ENCODE results near the gene QRFP.

DNA sequence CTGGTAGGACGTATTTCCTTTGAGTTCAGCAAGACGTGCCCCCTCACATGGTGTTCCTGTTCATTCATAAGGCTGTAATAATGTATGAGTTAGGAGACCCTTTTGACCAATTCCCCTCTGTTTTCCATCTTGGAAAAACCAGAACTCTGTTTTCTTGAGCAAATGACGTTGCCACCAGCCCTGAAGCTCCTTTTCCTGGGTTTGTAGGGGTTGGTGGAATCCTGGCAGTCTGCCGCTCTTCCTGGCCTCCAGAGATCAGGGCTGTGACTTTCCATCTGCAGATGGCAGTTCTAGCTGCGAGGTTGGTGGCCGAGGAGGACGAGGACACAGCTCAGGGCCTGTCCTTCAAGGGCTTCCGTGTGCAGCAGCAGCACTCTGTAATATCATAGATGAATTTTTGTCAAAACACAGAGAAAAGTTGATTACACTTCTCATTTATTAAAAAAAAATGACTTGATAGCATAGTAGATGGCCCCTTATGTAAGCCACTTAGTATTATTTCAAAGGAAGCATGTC lies 62.0 kb downstream of the EXOSC2 start:
- PRO-cap: no peak

- PRO-cap: no peak
Observed at GRCh38 chr9:130774631-130775210, 60.3 kb upstream of the ABL1 start.

GRCh38 chr9:130780332-130781550 lies 54.3 kb upstream of the ABL1 start:
- PRO-cap: no peak

- PRO-cap: no peak
Observed at GRCh38 chr9:130896738-130897201, at the start of gene QRFP. Gene QRFP, minus strand, starts transcription at chr9:130896812.

GRCh38 chr9:130939580-130940230 lies 658 bp upstream of the FIBCD1 start:
- PRO-cap: no peak

GRCh38 chr9:131096715-131097234 lies 444 bp downstream of the AIF1L start:
- PRO-cap: no peak

- PRO-cap: no peak
Observed at GRCh38 chr9:131098237-131099213, 2.2 kb downstream of the AIF1L start.

- PRO-cap: no peak
Observed at GRCh38 chr9:131177323-131178527, 52.3 kb downstream of the NUP214 start.

DNA sequence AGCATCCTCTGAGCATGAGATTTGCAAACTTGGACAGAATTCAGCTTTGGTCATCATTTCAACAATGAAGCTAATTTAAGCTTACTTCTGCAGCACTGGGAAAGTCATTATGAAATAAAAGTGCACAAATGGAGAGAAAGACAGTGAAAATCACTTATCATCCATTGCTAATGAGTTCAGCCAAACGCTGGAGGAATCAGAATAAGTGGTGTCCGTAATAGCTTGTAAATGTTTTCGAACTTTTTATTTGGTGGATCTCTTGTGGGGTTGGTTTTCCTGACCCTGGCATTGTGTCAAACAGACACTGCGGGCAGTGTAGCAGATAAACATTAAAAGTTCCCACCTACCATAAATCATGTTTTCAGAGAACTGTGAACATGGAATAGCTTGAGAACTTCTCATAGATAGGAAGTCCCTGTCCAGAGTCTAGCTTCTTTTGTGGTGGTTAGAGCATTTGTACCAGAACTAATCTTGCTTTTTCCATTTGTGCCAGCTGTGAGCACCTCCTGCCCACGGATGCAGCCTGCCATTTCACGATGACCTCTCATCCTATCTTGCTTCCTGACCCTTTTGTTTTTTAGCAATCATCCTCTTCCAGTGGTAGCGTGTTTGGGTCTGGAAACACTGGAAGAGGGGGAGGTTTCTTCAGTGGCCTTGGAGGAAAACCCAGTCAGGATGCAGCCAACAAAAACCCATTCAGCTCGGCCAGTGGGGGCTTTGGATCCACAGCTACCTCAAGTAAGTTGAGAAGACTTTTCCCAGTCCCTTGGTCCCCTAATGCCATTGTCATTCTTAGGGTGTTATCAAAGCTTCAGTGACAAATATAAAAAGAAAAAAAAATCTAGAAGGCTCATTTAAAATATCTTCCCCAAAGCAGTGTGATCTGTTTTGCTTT lies 61.4 kb downstream of the FAM78A start:
- PRO-cap: no peak

DNA sequence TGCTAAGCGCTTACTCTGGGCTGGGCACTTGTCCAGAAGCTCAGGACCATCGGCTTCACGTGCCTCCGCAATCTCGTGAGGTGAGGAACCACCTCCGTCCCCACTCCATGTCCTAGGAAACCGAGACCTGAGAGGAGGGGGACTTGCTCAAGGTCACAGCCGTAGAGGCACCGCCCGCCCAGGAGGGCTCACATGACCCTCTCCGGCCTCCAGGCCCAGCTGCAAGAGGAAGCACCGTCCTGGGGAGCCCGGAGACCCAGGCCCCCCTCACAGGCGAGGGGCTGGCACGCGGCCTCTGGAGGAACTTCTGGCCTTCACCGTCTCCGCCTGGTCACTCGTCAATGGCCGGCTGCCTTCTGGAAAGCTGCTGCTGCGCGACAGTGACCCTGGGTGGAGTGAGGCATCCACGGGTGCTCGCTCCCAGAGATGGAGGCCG lies 24.2 kb downstream of the FAM78A start:
- PRO-cap: no peak

DNA sequence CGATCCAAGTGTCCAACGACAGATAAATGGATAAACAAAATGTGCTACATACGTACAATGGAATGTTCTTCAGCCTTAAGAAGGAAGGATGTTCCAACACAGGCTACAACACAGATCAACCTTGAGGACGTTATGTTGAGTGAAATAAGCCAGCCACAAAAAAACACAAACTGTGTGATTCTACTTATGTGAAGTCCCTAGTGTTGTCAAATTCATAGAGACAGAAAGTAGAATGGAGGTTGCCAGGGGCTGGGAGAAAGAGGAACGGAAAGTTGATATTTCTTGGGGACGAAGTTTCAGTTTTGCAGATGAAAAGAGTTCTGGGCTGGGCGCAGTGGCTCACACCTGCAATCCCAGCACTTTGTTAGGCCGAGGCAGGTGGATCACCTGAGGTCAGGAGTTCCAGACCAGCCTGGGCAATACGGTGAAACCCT lies 13.7 kb downstream of the FAM78A start:
- PRO-cap: no peak

DNA sequence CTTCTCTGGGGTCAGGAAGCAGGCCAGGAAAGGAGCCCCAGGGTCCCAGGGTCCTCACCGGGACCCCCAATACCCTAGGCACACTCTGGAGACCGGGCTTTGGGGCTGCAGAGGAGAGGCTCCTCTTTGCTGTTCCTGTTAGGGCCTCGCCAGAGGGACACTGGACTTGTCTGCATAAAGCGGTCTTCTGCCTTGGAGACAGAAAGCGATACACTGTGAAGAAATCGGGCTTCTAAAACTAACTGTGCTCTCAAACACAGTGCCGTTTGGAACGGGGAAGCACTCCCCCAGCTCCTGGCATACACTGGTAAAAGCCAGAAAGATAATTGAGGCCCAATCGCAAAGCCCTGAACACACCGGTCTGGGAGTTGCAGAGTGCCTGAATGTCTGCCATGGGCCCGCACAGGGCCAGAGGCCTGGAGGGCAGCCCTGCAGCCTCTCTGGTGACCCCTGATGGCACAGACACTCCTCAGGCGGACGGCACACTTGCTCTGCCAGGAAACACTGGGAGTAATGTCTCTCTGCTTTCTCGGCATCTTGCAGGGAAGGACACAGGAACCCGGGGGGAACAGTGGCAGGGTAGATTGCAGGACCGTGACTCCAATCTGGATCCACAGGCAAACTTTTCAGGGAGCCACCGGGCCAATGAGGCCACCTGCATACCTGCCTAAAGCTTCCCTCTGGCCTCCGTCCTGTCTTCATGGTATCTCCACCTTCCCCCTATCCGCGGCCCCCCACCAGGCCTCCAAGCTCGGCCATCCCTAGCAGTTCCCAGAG lies 1.1 kb downstream of the FAM78A start:
- PRO-cap: no peak

DNA sequence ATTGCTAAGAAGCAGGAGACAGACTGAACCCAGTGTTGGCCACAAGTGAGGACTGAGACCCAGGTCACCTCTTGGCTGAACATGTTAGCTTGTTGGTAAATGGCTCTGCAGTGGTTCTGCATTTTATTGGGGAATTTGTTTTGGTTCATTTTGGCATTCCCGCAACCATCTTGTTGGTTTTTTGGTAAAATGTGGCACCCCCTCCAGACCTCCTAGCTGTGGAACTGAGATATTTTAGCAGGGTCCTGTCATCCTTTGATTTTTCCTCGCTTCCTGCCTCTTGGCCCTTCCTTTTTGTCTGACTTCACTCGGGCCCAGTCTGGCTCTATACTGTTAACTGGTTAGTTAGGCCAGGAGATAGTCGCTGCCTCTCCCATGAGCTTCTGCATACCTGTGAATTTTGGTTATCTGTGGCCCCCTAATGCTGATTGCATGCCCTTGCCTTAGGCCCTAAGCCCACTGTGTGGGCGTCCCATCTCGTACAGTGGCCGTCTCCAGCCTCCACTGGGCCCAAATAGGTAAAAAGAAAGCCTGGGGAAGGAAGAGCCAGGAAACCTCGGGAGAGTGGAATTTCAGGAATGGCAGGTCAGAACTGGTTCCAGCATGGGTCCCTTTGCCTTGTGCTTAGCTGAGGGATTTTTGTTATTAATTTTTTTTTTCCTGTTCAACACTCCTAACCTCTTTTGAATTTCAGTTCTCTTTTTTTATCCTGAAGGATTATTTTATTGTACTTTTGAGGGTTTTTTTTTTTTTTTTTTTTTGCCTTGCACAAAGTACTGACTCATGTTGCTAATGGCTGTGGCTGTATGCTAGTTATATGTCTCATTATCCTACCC lies 3.2 kb downstream of the PRRC2B start:
- PRO-cap: no peak

DNA sequence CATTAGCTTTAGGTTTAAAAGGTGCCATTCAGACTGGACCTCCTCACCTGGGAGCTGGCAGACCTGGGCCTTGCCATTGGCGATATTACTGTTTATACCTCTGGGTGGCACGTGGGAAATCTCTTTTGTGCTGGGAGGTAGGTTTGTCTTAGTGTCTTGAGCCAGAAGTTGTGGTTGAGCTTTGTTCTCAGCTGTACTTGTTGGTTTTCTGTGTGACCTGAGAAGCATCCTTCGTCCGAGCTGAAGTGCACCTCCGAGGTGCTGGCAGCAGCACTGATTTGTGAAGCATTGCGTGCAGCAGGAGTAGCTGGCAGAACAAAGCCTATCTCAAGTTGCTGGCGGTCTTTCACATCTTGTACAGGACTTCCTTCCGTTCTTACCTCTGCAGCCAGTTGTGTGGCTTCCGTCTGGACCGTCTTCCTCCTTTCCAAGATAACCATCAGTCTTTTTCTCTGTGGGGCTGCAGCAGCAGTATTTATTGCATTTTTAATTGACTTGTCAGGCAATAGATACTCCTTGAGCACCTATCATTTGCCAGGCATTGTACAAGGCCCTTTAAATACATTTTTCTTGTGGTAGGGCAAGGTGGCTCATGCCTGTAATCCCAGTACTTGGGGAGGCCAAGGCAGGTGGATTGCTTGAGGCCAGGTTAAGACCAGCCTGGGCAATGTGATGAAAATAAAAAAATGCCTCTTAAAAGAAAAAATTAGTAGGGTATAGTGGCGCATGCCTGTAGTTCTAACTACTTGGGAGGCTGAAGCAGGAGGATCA lies 4.4 kb downstream of the PRRC2B start:
- PRO-cap: no peak

GRCh38 chr9:131400254-131401118 lies 6.6 kb downstream of the PRRC2B start:
- PRO-cap: no peak

DNA sequence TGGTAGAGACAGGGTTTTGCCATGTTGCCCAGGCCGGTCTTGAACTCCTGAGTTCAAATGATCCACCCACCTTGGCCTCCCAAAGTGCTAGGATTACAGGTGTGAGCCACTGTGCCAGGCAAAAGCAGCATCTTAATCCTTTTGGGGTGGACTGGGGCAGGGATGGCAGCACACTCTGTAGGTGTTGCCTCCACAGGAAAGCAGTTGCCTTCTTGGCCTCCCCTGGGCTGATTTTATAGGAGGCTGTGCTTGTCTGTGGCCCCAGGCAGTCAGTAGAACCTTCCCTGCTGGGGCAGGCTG lies 49.7 kb downstream of the PRRC2B start:
- PRO-cap: no peak

DNA sequence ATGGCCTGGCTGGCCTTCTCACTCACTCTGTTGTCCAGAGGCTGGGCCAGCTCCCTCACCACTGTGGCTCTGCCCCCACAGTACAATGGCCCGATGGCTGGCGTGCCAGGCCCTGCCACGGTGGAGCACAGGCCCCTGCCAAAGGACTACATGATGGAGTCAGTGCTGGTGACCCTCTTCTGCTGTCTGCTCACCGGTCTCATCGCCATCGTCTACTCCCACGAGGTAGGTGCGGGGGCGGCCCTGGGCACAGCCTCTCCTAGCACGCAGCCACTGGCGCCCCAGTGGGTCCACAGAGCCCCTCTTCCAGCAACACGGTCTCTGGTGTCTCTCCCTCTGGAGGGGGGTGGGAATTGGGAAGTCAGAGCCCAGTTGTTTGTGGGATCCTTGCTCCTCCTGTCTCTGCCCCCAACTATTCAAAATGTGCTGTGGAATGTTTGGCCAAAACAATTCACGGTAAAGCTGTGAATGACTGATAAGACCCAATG lies 10.7 kb downstream of the PRRT1B start:
- PRO-cap: no peak

- PRO-cap: no peak
Observed at GRCh38 chr9:131650653-131651326, 89.1 kb downstream of the RAPGEF1 start.

GRCh38 chr9:131666660-131667139 lies 73.2 kb downstream of the RAPGEF1 start:
- PRO-cap: no peak

GRCh38 chr9:131686275-131686860 lies 53.5 kb downstream of the RAPGEF1 start:
- PRO-cap: no peak

Measured in SP-49 (cell line).